Gastroesophageal sphincter (tissue), 4 donors: ENCODE results near the genes ZSCAN4 and RNF225.

DNA sequence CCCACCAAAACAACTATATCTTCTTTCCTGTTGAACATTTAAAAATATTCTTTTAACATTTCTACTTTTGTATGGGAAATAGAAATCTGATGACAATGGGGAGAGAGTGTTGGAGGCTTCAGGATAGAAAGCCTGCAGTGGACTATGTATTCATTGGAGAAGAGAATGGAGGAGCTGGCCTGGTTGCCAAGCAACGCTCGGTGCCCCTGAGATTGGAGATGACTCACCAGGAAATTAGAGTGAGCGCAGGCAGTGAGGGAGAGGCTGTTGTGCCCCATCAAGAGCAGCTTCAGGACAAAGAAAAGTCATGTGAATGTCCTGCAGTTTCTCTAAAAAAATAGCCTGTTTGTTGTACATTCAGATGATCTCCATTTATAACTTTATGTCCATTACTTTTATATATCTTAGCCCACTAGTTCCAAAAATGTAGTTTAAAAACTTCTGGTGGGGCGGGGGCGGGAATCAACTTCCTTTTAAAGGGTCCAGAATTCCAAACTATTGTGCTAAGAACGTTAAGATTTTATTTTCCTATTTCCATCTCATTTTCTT is 48.8 kb upstream of the ZNF835 start:
- PRO-cap, result no peak
- RAMPAGE, long total RNA, 4 experiments, result no peak in any of the 4 experiments

- PRO-cap, result no peak
- RAMPAGE, long total RNA, 4 experiments, result no peak in any of the 4 experiments
Observed at GRCh38 chr19:56952160-56952522, 111.6 kb upstream of the PEG3 start.

GRCh38 chr19:57269766-57270238 is 10.5 kb upstream of the ZNF460 start:
- PRO-cap, result no peak
- RAMPAGE, long total RNA, 4 experiments, result no peak in any of the 4 experiments

DNA sequence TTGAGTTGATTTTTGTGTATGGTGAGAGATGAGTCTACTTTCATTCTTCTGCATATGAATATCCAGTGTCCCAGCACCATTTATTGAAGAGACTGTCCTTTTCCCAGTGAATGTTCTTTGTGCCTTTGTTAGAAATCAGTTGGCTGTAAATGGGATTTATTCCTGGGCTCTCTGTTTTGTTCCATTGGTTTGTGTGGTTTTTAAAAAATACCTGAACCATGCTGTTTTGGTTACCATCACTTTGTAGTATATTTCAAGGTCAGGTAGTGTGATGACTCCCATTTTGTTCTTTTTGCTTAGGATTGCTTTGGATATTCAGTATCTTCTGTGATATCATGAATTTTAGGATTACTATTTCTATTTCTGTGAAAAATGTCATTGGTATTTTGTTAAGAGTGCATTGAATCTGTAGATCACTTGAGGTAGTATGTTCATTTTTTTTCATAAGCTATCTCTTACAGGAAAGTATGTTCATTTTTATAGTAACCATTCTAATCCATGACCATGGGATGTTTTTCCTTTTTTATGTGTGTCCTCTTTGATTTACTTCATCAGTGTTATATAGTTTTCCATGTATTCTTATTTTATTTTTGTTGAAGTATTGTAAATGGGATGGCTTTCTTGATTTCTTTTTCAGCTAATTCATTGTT is 14.9 kb downstream of the ZNF460 start:
- PRO-cap, result no peak
- RAMPAGE, long total RNA, 4 experiments, result no peak in any of the 4 experiments

- PRO-cap, result no peak
- RAMPAGE, long total RNA, 4 experiments, result no peak in any of the 4 experiments
Observed at GRCh38 chr19:57307250-57307487, 13.1 kb upstream of the ZNF543 start.

DNA sequence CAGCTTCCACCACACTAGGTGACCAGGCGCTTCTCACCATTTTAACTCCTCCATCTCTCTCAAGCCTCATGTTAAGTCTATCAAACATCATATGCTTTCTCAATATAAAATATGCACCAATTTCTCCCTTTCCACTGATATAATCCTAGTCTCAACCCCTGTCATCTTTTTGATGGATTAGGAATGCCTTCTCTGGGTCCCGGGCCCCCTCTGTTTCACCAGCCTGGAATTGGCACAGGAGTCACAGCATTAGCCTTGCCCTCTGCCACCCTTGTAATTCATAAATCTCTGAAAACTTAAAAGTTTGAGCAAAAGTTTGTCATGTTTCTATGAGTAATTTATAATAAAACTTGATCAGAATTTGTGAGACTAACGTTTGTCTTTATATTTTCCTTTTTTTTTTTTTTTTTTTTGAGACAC is at the start of gene ZSCAN4:
Gene ZSCAN4, plus strand, starts transcription at position 270 of the 420 bp plus-strand sequence.
- PRO-cap, result no peak
- RAMPAGE, long total RNA, 4 experiments, result no peak in any of the 4 experiments

DNA sequence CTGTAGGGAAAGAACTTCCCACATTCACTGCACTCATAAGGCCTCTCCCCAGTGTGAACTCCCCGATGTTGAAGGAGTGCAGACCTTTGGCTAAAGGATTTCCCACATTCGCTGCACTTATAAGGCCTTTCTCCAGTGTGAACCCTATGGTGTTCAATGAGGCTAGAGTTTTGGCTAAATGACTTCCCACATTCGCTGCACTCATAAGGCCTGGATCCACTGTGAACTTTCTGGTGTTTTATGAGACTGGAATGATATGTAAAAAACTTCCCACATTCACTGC is 7.2 kb downstream of the ZNF154 start:
- PRO-cap, result no peak
- RAMPAGE, long total RNA, 4 experiments, result no peak in any of the 4 experiments

DNA sequence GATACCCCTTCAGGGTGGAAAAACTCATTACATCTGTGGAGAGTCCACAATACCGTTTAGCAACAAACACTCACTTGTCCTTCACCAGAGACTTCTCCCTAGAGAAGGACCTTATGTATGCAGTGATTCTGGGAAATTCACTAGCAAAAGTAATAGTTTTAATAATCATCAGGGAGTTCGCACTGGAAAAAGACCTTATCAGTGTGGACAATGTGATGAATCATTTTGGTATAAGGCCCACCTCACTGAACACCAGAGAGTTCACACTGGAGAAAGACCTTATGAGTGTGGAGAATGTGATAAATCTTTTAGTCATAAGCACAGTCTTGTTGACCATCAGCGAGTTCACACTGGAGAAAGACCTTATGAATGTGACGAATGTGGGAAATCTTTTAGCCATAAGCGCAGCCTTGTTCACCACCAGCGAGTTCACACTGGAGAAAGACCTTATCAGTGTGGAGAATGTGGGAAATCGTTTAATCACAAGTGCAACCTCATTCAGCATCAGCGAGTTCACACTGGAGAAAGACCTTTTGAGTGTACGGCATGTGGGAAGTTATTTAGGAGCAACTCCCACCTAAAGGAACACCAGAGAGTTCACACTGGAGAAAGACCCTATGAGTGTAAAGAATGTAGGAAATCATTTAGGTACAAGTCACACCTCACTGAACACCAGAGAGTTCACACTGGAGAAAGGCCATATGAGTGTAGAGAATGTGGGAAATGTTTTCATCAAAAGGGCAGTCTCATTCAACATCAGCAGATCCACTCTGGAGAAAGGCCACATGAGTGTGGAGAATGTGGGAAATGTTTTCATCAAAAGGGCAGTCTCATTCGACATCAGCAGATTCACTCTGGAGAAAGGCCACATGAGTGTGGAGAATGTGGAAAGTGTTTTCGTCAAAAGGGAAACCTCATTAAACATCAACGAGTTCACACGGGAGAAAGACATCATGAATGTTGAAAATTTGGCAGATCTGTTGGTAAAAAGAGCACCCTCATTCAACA is 7.4 kb downstream of the ZNF776 start:
- PRO-cap, result no peak
- RAMPAGE, long total RNA, 4 experiments, result no peak in any of the 4 experiments

DNA sequence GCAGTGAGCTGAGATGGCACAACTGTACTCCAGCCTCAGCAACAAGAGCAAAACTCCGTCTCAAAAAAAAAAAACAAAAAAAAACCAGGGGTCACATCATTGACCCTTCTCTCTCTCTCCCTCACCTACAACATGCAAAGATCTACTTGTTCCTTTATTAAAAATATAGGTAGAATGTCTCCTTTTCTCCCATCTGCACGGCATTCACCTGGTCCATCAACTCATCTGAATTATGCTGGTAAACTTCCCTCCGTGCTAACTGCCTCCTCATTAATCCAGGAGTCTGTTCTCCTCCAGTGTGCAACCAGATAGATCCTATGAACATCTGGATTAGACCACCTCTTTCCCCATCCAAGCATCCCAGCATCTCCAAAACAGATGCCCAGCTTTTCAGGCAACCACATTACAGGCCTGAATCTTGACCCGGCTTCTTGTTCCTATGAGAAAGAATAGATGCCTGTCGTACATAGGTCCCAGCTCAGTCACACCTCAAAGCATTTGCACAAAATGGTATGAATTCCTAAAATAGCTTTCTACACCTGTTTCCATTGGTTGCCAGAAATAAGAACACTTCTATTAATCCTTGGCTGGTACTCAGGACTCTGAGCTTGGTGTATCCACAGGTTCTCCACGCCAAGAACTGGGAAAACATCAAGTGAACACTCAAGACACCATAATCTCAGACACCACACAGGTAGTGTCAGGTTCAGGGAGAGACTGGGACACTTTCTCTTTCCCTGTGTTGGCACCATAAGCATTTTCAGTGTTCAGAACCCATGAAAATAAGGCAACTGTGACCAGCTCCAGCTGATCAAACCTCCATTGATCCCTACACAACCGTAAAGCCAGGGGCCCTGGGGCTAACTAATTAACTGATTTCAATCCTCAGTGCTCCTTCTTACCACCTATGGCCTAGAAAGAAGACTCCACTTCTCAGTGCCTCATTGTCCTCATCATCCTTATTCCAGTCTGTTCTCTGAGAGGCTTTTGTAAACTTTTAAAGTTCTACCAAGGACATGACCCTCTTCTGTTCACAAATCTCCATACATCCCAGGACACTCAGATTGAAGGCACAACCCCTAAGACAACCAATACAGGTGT is 19.0 kb downstream of the ZNF552 start:
- PRO-cap, result no peak
- RAMPAGE, long total RNA, 4 experiments, result no peak in any of the 4 experiments

DNA sequence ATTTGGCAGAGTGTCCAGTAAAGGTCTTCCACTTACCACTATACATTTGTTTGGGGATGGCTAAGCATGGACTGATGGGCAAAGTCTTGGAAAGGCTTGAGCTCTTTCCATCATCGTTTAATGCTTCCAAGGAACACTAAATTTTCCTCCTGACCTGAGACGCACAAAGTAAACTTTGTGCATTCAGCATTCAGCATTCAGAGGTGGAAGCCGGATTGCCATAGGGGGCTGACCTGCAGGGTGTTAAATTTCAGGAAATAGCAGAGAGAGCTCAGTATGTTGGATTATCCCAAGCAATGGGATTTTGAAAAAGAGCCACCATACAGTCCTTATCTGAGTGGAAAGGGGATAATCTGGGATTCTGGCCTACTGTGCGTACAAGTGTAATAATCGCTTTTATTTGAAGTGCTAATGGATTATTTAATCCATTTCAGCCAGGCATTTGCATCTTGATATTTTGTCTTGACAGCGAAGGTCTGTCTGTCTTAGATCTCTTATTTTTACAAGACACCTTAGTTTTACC is 14.0 kb downstream of the ZNF552 start:
- PRO-cap, result no peak
- RAMPAGE, long total RNA, 4 experiments, result no peak in any of the 4 experiments

DNA sequence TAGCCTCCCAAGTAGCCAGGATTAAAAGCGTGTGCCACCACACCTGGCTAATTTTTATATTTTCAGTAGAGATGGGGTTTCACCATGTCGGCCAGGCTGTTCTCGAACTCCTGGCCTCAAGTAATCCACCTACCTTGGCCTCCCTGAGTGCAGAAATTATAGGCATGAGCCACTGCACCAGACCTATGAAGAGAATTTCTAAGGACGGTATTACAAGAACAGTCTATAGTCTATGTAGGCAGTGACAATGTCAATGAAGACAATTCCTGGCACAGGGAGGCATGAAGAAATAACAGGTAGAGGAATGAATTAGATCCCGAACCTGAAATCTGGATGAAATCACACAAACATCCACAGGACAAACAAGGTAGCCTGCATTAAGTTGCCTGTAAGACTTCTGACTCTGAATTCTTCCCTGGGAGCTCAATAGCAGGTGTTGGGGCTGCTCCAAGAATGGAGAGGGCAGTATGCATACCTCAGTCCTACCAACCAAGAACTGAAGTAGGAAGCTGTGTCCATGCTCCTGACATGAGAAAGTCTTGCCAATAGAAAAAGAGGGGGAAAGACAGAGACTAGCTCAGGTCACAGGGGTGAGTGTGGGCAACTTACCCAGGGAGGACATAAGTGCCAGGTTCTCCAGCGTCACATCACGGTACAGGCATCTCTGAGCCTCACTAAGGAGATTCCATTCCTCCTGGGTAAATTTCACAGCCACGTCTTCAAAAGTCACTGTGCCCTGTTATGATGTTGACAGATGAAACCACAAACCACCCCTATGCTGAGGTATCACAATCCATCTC is 1.8 kb downstream of the ZNF552 start:
- PRO-cap, result no peak
- RAMPAGE, long total RNA, 4 experiments, result no peak in any of the 4 experiments

DNA sequence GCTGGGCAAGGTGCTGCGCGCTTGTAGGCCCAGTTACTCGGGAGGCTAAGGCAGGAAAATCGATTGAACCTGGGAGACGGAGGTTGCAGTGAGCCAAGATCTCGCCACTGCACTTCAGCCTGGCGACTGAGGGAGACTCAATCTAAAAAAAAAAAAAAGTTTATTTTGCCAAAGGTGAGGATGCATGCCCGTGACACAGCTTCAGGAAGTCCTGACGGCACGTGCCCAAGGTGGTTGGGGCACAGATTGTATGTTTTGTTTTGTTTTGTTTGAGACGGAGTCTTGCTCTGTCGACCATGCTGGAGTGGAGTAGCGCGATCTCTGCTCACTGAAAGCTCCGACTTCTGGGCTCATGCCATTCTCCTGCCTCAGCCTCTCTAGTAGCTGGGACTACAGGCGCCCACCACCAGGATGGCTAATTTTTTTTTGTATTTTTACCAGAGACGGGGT is 3.2 kb upstream of the ZNF552 start:
- PRO-cap, result no peak
- RAMPAGE, long total RNA, 4 experiments, result no peak in any of the 4 experiments

- PRO-cap, result no peak
- RAMPAGE, long total RNA, 4 experiments, result no peak in any of the 4 experiments
Observed at GRCh38 chr19:57888030-57888444, 800 bp downstream of the ZNF814 start.

GRCh38 chr19:58349426-58350192 is 3.7 kb downstream of the A1BG start:
- PRO-cap, result no peak
- RAMPAGE, long total RNA, 4 experiments, result no peak in any of the 4 experiments

GRCh38 chr19:58392284-58393060 is 3.0 kb upstream of the RNF225 start:
- PRO-cap, result no peak
- RAMPAGE, long total RNA, 4 experiments, result no peak in any of the 4 experiments

GRCh38 chr19:58395252-58396047 is at the start of gene RNF225:
Gene RNF225, plus strand, starts transcription at chr19:58395656.
- PRO-cap, result no peak
- RAMPAGE, long total RNA, 4 experiments, result no peak in any of the 4 experiments

- PRO-cap, result no peak
- RAMPAGE, long total RNA, 4 experiments, result no peak in any of the 4 experiments
Observed at GRCh38 chr19:58396048-58396751, 744 bp downstream of the RNF225 start.

DNA sequence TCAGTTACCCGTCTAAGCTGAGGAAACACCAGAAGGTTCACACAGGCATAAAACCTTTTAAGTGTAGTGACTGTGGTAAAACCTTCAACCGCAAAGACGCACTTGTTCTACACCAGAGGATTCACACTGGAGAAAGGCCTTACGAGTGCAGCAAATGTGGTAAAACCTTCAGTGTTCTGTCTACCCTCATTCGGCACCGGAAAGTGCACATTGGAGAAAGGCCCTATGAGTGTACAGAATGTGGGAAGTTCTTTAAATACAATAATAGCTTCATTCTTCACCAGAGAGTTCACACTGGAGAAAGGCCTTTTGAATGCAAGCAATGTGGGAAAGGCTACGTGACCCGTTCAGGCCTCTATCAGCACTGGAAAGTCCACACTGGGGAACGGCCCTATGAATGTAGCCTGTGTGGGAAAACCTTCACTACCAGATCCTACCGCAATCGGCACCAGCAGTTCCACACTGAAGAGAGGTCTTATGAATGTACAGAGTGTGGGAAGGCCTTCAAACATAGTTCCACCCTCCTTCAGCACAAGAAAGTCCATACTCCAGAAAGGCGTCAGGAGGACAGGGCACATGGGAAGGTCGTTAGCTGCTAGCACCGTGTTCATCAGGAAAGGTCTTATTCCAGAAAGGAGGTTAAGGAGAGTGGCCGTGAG is 8.9 kb downstream of the ZNF584 start:
- PRO-cap, result no peak
- RAMPAGE, long total RNA, 4 experiments, result no peak in any of the 4 experiments

DNA sequence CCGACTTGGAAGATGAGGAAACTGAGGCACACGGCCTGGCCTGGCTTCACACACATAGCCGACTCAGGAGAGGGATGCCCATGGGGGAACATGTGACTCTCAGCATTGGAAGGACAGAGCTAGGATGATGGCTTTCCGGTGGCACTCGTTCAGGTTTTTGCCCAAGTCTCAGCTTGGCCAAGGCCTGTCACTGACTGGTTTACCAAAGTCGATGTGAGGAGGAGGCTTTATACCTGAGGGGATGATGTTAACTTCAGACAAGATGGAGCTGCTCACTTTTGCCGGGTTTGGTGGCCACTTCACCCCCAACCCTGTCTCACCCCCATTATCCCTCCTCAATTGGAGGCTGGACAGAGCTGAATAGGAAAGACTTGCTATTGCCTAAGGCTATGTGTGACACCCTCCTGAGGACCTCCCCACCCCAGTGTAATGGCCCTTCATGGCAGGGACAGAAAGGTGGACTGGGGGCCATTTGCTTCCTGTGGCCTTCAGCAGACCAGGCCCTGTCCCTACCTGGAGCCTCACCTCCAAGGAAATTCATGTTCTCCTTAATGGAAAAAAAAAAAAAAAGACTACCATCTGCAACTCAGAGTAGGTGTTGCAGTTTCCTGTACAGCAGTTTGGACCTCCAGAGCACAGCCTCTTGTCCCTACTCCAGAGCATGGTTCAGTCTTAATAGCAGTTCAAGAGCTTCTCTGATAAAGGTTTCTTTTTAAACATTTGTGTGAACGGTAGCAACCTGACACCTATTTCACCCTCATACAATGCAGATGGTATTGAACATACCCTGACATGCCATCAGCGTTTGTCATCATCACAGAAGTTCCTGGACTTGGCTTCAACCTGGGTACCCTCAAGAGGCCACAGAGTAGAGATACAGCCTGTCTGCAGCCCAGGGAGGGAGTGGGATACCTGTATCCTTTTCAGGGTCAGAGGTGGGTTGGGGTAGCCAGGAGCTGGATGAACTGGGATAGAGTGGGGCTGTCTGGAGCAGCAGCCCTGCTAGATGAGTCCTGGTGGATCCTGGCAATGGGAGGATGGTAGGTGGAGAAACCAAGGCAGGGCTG is 3.0 kb upstream of the ZNF446 start:
- PRO-cap, result no peak
- RAMPAGE, long total RNA, 4 experiments, result no peak in any of the 4 experiments

DNA sequence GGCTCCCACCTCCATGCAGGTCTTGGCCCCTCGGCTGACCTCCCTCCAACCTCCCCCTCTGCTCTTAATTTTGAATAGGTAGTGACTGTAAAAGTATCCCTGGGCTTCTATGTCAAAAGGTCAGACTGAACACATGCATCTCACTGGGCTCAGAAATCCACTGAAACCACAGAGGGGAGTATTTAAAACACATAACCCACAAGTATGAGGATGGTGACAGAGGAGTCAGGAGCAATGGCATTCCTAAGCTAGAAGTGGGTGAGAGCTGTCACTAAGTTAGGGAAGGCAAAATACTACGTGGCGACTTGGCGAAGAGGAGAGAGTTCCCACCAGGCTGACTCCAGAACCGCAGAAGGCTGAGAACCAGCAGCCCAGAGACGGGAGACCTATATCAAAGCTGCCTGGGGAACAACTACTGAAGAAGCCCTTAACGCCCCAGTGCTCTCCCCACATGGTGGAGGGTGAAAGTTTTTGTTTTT is 1.5 kb upstream of the ZNF446 start:
- PRO-cap, result no peak
- RAMPAGE, long total RNA, 4 experiments, result no peak in any of the 4 experiments